ENCODE measurements around the genes CEP126, MMP7, CARD18 and AASDHPPT.

DNA sequence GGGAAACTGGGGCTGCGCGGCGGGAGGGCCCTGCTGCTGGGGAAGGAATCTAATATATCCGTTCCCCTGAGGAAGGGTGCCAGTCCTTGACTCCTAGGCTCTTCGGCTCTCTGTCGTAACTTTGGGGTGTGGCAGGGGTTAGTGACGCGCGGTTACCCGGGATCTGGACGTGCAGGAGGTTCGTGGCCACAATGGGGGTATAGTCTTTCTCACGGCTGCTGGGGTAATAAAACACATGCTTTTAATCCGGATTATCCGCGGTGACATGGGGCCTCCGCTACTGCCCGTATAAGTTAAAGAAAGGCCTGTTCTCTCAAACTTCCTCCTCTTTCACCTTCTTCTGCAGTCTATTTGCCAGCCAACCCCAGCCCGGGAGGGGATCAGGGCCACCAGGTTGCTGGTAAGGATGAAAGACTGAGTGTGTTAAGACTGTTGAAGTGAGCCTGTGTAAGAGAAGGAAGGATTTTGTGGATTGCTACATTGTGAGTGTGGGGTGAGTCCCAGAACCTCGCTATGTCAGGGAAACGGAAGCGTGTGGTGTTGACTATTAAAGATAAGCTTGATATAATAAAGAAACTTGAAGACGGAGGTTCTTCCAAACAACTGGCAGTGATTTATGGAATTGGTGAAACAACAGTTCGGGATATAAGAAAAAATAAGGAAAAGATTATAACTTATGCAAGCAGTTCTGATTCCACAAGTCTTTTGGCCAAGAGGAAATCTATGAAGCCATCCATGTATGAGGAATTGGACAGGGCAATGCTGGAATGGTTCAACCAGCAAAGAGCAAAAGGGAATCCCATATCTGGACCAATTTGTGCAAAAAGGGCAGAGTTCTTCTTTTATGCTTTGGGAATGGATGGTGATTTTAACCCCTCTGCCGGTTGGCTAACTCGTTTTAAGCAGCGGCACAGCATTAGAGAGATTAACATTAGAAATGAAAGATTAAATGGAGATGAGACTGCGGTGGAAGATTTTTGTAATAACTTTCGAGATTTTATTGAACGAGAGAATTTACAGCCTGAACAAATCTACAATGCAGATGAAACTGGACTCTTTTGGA is 655 bp downstream of the JRKL start:
- PRO-cap: bidirectional peak, plus-strand start at position 141 of the sequence, minus-strand start at position 112 of the sequence

- PRO-cap: no peak
Observed at GRCh38 chr11:96487165-96487753, 97.4 kb downstream of the JRKL start.

- PRO-cap: no peak
Observed at GRCh38 chr11:99069926-99070305, 49.2 kb downstream of the CNTN5 start.

DNA sequence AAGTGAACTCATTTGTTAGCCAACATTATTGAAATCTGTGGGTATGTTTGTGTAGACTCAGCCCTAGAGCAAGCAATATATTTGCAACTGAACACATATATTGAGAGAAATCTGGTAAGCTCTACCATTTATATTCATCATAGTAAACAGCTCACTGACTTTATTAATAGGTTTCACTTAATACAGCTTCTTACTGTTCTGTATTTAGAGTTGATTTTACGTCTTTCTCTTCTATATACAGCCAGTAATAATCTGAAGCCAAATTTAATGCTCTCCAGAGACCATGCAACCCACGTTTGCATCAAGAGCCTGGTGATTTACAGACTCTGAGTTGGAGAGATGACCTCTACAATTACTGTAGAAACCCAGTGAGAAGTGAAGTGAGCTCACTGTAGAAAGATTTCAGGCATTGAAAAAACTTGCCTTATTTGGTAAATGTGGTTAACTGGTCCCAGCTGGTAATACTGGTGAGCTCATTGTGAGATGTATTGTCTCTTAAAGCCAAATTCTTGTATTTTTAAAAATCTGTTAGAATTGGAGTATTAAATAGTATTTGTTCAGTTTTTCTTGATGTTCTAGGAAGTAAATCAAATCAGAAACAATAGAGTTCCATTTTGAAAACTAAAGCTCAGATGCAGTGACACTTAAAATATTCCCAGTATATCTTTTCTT is 189.7 kb downstream of the ARHGAP42 start:
- PRO-cap: no peak

GRCh38 chr11:101914778-101915560 is at the start of gene CEP126:
Gene CEP126, plus strand, starts transcription at chr11:101915010.
- PRO-cap: bidirectional peak, plus-strand start at chr11:101915022, minus-strand start at chr11:101914871; unidirectional peak, plus-strand start at chr11:101915333

DNA sequence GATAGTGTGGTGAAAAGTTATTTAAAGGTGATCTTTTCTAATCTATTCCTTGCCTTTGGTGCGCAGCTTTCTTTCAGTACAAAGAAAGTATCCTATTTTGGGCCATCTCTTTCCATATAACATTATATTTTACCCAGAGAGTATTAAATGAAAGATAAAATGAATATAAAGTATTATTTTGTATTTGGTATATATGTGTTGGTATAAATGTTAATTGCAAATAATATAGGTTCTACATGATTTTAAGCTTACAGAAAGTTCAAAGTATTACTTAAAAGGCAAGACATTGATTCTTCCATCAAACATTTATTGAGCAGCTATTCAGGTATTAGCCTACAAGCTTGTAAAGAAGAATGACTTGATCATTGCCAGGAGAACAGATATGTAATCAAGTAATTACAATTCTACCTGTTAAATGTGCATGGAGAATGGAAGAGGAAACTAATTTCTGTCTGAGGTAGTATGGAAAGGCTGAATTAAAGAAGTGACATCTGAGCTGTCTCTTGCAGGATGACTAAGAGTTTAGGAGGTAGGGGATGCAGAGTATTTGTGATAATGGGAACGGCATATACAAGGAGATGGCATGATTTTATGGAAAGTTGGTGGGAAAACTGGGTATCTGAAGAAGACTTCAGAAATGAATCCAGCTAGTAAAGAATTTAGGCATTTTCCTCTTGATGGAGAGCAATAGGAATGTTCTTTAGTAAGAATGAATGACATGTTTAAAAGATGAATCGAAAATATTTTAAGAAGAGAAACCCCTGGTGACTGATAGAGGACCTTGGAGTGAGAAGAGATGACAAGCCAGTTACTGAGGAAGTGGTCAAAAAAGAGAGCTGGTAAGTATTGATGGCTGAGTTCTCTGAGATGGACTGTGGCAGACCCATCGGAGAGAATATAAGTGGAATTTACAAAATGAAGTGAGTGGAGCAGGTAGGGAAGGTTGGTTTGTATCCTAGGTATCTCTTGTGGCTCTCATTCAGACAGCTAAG is 72.7 kb downstream of the YAP1 start:
- PRO-cap: no peak

DNA sequence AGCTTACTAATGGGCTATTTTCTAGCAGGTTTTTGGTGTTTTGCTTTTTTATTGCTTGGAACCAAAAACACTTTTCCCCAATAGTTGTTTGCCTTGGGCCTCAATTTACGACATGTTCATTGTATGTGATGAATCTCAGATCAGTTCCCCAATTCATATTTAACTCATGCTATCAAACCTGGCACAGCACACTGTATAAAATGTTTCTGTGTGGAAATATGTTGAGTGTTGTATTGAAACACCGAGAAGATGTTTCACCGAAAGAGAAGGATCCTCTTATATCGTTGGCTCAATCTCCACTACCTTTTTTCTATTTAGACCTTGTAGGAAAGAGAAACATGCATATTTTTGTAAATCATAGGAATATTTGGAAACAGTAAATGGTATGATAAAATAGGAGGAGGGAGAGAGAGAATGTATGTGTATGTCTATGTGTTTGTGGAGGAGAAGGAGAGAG is 88.4 kb downstream of the YAP1 start:
- PRO-cap: no peak

- PRO-cap: no peak
Observed at GRCh38 chr11:102221565-102222242, 95.6 kb upstream of the BIRC3 start.

DNA sequence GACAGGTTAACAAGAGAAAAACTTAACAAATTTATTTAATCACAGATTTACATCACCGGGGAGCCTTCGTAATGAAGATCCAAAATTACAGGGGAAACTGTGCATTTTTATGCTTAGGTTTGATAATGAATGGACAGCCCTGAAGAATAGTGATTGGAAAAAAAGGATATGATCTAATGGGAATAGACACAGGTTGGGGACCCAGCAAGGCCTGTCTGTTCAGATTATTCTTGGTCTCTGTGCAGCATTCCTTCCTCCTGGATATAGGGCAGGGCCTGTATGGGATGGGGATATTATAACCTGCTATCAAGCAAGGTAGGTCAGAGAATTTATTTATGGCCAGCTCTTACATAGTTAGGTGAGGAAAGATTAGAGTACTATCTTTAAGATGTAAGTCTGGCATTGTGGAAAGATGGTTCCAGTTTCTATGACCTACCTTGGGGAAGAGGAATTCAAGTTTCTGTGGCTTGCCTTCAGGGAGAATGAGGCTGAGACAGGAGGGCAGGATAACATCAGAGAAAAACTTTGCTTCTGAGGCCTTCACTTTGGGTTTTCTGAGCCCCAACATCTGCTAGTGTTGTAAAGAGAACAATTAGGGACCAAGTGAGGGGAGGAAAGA is 8.5 kb upstream of the BIRC2 start:
- PRO-cap: no peak

GRCh38 chr11:102384737-102385233 is 37.8 kb downstream of the BIRC2 start:
- PRO-cap: no peak

- PRO-cap: no peak
Observed at GRCh38 chr11:102421306-102421613, 31.3 kb downstream of the TMEM123 start.

DNA sequence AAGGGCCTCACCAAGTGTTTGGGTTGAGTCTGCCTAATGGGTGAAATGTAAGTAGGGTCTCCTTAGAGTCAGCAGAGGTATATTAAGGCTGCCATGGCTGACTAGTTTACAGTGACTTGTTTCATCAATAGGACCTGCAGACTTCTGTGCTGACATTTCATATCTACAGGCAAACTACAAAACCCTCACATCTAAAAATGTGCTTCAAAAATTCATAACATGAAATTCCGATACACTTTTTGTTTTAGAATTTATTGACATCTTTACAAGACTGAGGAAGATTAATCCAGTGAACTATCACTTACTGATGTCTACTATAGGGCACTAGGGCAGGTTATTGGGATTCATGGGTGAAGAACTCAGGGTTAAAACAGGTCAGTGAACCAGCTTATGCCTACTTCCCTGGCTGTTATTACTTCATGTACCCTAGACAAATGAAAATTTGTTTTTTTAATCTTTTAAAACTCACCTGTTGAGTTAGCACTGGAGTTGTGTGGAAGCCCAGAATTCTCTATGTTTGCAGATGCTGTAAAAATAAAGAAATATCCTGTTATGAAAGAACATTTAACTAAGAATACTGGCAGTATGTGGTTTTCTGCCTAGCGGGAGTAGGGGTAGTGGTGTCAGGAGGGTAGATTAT is 4.1 kb downstream of the TMEM123 start:
- PRO-cap: no peak

- PRO-cap: no peak
Observed at GRCh38 chr11:102530354-102530965, at the start of gene MMP7. Gene MMP7, minus strand, starts transcription at chr11:102530747.

DNA sequence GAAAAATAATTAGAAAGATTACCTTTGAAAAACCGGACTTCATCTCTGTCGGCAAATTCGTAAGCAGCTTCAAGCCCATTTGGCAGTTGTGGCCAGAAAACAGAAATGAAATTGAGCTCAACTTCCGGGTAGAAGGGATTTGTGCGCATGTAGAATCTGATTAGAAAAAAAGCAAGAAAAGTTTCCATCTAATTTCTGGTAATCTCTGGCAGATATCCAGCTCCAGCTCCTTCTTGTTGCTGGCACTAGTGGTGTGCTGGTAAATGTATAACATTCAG is 5.4 kb downstream of the MMP1 start:
- PRO-cap: no peak

- PRO-cap: no peak
Observed at GRCh38 chr11:102832483-102832956, 10.9 kb downstream of the MMP3 start.

- PRO-cap: no peak
Observed at GRCh38 chr11:102879773-102880268, 5.0 kb upstream of the MMP12 start.

- PRO-cap: no peak
Observed at GRCh38 chr11:104917597-104917961, 50.8 kb downstream of the CASP4 start.

DNA sequence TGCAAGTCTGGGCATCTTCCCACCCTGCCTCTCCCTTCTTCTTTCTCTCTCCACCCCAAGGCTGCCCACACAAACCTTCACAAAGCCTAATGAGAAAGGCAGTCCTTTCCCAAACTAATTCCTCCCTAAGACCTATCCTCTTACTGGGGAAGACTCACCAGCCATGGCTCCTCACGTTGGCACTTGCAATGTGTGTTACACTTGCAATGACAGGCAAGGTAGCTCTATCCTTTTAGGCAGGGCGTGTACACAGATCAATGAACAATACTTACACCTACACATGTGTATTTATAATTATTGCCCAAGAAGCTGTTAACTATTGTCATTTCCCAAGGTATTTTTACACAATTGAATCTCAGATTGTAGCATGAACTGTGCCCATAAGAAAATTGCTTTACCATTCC is at the start of gene CARD18:
Gene CARD18 (minus strand): TSS at position 208 of the 404 bp plus-strand sequence.
- PRO-cap: no peak

- PRO-cap: bidirectional peak, plus-strand start at chr11:106077662, minus-strand start at chr11:106077347
Observed at GRCh38 chr11:106077499-106078226, at the start of gene AASDHPPT. Gene AASDHPPT, plus strand, starts transcription at chr11:106077662.

DNA sequence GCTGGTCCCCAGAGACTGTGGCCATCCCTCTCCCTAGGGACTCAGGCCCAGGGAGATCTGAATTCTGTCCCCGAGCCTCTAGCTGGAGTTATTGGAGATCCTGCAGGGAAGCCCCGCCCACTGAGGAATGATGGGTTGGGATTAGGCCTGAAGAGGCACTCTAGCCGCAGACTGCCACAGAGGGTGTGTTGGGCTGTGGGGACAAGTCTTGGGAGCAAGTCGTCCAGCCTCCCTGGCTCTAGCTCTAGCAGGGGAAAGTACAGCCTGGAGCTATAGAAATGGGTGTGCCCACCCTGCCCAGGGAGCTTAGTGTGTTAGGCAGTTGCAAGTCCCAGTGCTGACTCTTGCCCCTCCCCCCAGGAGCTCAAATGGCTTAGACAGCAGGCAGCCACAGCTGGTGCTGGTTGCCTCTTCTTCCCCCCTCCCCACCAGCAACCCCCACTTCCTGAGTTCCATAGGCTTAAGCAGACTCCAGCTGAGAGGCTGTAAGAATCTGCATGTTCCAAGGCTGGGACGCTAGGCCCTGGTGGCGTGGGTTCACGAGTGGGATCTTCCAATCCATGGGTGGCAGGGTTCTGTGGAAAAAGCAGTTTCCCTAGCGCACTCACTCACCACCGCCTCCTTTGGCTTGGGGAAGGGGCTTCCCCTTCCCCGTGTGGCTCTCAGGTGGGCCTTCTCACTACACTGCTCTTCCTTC is 61.2 kb downstream of the GUCY1A2 start:
- PRO-cap: no peak

All from left ventricle myocardium (tissue), 1 donor.